Vein endothelial cell (primary cell): ENCODE results near the genes ACAN, RHCG and MESP1.

- CAGE, long polyA plus RNA = no peak
Measured at GRCh38 chr15:88015197-88015586, 241.3 kb downstream of the NTRK3 start.

- CAGE, long polyA plus RNA = no peak
Measured at GRCh38 chr15:88604252-88604920, 16.8 kb upstream of the AEN start.

DNA sequence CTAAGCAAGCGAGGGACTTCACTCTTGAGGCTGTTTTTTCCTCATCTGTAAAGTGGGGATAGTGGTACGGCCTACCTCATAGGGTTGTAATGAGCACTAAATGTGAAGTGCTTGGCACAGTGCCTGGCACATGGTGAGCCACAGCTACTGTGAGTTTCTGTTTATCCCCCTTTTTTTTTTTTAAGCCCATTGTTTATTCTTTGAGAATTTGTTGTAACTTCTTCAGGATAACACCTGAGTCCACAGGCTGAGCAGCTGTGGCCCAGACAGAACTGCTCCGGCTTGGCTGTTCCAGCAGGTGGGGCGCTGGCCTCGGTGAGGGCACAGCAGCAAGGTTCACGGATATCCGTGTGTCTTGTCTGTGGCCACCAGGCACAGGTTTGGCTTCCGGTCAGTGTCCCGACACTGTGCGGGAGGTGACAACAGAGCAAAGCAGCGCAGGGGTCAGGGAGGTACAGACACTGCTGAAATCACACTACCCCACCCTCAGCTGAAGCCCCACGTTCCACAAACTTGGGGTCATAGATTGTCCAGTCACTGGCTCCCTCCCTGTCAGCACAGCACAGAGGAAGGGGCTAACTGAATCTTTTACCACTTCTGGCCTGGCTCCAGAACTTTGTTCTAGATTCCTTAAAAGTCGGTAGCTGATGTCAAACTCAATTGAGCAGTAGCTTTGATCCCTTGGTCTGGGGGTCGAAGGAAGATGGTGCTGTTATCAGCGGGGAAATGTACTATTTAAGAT, 7.2 kb upstream of the ISG20 start:
- CAGE, long polyA plus RNA = no peak

DNA sequence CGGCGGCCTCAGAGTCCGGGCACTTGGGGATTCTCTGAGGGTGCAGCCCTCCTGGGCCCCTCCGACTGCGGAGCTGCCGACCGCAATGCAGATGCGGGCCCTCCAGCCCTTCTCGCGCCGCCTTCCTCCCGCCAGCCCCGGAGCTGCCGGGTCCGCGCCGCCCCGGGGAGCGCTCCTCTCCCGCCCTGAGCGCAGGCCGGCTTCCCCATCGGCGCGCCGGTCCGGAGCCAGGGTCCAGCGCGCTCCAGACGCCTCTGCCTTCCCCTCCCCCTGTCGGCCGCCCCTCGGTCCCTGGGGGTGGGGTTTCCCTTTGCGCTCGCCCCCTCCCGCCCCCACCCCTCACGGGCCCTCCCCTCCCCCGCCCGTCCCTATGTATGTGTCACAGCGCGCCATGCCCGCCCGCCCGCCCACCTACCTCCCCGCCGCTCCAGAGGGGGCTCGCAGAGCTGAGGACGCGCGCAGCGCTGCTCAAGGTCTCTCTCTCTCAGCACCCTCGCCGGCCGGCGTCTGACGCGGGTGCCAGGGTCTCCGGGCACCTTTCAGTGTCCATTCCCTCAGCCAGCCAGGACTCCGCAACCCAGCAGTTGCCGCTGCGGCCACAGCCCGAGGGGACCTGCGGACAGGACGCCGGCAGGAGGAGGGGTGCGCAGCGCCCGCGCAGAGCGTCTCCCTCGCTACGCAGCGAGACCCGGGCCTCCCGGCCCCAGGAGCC, at the start of gene ACAN:
Gene ACAN (plus strand): TSS at position 402 of the 712 bp plus-strand sequence.
- CAGE, long polyA plus RNA = no peak

GRCh38 chr15:88913685-88913970, 449 bp upstream of the MFGE8 start:
- CAGE, long polyA plus RNA = no peak

DNA sequence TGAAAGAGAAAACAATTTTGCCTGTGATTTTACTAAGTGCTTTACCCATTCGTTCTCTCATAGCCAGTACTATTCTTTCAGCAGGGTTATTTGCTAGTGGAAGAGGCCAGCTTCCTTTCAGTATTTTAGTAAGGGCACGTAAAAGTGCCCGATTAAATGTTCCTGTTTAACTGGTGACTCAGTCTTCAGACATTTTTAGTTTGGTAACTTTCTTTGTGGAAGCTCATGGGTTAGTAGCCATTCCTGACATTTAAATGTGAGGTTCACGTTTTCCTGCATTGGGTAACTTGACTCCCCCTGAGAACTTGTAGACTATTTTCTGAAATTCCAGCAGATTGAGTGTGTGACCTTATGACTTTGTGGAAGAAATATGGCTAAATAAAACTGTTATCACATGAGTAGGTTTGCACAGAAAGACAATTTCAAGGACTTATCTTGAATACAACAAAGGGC, 16.9 kb downstream of the ABHD2 start:
- CAGE, long polyA plus RNA = no peak

DNA sequence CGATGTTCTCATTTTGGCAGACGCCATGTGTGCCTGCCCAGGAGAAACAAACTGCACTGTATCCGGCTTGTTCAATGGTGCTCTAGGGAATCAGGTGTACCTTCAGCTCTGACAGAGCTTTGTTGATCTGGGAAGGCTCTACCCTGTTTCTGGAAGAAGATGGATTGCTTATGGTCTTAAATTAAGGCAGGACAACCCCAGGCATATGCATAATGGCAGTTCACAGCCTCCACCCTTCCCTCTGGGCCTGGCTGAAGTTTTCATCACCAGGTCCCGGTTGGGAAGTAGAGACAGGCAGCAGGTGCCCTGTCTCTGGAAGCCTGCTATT, 34.1 kb downstream of the ABHD2 start:
- CAGE, long polyA plus RNA = no peak

DNA sequence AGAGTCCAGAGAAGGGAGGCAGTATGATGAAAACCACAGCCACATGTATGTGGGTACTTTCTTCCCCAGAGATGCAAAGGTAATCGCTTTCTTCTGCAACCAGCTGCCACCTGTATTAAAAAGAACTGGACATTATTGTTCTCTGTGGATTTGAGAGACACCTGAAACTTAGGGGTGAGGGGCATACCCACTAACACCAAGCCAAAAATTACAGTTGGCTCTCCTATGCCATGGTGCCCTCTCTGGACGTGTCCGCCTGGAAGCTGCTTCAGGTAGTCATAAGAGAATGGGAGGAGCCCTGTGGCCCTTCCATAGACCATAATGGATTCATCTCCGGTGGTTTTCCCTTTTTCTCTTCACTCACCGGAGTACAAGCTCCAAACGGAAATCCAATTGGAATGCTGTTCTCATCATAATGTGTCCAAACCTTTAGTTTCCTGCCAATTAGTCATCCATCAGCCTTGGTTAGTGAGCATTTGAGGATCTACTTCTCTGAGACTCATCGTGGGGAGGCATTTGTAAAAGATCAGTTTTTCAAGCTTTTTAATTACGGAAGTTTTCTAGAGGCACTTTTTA, 34.8 kb downstream of the ABHD2 start:
- CAGE, long polyA plus RNA = no peak

DNA sequence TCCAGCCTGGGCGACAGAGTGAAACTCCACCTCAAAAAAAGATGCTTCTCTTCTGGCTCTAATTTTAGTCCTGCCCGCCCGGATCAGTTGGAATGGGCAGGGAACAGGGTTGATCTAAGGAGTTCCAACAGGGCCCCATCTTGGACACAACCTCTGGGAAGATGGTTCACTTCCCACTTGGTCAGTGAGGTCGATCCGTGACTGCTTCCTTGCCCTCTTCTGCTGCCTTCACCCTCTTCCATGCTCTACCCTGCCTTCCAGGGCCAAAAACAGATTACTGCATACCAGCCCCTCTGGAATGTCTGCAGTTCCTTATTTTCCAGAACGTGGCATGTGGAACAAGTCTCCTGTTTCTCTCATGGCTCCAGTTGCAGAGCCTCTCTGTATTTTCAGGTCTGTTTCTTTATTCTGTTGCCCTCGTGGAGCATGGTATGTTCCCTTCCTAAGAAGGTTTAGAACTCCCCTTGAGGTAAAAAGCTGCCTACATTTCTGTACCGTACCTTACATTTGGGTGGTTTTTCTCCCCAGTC, 23.2 kb downstream of the POLG start:
- CAGE, long polyA plus RNA = no peak

GRCh38 chr15:89320789-89322068, 13.4 kb downstream of the POLG start:
- CAGE, long polyA plus RNA = no peak

DNA sequence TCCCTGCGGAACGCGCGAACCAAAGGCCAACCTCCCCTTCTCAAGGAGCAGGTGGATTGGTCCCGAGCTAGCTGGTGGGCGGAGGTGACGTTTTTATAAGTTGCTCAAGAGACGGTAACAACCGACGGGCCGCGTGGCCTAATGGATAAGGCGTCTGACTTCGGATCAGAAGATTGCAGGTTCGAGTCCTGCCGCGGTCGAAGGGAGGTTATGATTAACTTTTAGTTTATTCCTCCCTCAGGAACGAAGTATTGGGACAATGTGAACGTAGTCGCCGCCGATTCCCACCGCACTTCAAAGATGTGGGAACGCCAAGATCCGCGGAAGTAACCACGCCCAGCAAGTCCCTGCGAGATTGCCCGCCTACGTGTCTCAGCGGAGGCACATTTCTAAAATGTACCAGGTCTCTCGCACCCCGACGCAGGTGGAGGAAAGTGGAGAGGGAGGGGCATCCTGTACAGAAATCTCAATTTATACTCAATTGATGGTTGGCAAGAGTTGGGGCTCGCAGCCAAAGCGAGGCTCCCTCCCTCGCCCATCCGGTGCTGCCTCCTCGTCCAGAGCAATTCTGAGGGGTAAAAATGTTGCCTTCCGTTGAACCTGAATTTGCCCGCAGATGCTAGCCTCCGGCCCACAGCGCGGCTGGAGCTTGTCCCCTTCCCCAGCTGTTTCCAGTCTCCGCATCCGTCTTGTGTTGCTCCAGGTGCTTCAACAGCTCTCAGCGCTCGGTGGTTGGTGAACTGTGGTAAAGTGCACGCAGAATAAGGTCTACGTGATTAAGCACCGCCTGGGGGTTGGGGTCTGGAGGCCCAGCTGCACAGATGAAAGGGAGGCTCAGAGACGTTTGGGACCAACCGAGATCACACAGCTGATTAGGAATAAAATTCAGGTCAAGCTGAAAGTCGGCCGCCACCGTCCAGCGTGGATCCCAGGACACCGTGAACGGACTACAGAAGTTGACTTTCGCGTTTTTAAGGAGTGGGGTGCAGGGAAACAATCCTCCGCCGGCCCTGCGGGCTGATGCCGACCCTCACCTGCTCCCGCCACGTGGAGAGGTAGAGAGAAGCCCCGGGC, 659 bp upstream of the POLG start:
- CAGE, long polyA plus RNA = no peak

GRCh38 chr15:89496159-89497218, at the start of gene RHCG:
Gene RHCG (minus strand): TSS chr15:89496583.
- CAGE, long polyA plus RNA = no peak

- CAGE, long polyA plus RNA = no peak
Measured at GRCh38 chr15:89750697-89751707, at the start of gene MESP1. Gene MESP1 (minus strand): TSS chr15:89751249.

DNA sequence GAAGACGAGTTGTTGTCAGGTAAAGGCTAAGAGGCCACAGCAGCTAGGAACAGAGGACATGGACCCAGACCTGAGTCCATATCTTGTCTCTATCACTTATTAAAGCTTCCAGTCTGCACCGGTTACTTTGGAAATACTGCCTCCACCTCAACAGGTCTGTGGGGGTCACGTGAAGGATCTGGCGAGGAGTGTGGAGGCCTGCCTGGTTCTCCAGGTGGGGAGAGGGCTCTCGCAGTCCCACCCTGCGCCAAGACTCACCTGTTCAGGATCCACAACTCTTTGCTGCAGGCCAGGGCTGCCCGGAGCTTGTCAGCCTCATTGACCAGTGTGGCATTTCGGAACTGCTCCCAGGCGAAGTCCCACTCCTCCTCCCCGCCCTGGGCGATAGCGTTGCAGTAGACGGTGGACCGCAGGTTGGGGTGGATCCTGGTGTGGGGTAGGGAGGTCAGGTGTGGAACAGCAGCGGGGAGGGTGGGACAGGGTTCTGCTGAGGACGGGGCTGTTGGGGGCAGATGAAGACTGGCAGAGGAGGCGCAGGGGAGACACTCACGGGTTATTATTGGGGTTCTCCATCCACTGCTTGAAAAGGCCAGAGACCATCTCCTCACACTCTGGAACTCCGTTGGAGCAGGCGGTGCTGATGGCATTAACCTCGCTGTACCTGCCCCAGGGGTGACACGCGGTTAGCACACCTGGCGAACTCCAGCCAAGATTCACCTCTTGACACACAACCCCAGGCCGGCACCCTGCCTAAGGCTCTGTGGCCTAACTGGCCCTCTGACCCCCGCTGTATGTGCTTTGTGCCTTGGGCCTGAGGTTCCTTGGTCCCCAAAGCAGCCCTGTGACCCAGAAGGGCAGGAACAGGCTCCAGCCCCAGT, 16.0 kb downstream of the MESP2 start:
- CAGE, long polyA plus RNA = no peak

- CAGE, long polyA plus RNA = no peak
Measured at GRCh38 chr15:90000062-90000465, 1.1 kb upstream of the ZNF710 start.

GRCh38 chr15:90003082-90003624, 2.0 kb downstream of the ZNF710 start:
- CAGE, long polyA plus RNA = no peak

DNA sequence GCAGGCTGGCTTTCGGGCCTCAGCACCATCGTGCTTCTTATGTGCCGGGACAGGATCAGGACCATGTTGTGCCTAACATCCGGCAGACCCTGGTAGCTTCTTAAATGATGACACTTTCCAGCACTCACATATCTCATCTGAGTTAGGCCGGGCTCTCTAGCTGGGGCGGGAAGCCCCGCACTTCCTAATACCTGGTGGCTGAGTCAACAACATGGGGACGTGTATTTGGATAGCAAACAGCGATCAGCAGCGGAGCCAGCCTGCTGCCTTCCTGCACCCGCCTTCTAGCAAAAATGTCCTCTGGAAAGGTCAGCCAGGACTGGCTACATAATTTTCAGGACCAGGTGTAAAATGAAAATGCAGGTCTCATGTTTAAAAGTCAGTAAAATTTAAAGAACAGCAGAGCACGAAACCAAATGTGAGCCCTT, 34.4 kb downstream of the ZNF710 start:
- CAGE, long polyA plus RNA = no peak

- CAGE, long polyA plus RNA = no peak
Measured at GRCh38 chr15:90053567-90054356, 48.5 kb downstream of the IDH2 start.

DNA sequence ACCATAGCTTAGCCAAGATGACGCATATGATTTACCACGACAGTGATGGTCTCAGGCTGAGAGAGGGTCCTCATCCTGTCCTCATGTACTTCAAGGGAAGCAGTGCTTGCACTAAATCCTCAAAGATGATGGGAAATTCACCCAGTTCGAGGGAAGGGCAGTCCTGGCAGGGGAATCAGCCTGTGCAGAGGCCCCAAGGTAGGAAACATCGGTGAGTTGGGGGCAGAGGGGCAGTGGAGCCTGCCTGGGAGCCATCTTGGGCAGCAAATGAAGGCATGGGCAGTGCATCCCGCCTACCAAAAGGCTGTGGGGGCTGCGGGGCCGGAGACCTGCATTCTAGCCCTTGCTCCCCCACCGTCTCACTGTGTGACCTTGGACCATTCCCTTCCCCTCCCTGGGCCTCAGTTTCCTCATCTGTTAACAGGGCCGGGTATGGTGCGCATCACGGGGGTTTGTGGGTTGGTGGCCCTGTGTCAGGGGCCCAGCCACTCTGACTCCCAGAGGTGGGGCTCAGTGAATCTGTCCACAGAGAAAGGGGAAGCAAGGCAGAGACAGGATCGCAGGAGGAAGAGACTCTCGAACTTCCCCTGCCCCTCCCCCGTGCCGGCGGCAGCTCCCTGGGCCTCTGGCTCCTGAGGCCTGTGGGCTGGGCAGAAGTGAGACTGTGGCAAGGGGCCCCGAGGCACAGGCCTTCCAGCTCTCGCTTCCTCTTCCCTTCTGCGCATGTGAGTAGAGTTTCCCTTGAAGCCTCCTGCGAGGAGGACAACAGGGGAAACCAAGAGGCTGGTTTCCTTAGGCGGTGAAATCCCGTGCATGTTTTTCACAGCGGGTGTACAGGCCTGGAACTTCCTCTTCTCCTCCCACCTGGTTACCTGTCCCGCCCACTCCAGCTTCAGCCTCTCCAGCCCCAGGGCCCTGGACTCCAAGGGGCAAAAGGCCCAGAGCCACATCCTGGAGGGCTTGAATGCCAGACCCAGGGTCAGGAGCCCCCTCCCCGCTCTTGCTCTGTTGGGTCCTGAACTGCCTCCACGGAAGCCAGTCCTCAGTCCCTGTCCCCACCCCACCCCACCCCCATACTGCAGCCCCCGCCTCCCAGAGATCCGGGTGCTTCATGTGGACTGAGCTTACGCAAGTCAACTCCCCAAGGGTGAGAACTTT, 42.8 kb downstream of the IDH2 start:
- CAGE, long polyA plus RNA = no peak

DNA sequence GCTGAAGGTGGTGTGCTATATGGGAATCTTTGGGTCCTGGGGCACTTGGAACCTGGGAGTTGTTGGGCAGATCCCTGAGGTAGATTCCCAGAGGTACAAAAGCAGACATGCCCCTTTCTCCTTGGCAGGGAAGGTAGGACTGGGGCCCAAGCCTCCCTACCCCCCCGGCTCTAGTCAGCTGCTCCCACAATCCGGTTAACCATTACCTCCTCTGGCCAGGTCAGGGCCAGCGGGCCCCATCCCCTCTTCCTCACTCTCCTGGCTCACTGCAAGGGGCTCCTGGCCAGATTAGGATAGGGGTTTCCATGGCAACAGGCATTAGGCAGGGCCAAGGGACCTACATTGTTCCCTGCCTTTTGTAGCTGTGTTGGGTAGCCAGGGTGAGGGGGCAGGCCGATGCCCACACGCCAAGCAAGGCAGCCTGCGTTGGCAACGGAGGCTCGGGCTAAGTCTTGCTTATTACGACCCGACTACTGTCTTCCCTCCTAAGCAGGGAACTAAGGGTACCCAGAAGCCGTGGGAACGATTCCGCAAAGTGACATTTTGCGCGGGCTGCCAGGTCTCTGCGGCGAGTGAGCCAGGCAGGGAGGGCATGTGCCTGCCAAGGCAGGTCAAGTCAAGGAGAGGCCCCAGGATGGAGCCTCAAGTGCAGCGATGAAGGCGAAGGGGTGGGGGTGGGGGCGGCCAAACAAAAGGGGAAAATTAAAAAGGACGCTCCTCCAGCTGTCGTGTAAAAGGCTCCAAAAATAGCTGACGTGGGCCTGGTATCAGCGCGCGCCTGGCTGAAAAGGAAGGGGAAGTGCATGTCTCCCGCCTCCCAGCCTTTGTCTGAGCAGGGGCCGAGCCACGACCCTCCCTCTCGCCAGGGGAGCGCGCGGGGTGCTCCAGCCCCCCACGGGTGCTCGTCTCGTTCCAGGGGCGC, 994 bp downstream of the IDH2 start:
- CAGE, long polyA plus RNA = no peak